ENCODE measurements around the gene RNF144B.

DNA sequence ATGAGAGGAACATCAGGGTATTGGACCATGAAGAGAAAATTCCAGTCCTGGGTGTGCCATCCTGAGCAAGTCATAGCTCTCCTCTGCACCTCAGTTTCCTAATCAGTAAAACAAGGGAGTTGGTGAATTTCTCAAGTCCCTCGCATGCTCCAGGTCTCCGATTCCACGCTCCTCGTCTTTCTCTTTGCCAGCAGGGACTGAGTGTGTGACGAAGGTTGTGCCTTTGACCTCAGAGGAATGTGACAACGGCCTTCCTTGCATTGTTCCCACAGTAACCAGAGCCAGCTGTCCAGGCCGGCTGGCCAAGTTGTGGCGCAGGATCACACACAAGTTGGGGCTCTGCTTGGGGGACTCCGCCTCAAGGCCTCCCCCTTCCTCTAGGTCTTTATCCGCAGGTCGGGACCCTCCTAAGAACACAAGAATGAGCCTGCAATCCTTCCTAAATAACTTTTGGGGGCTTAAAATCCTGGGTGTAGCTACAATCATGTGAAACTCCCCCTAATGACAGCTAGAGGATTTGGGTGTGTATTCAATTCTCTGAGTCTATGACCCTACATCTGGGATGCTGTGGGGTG lies 217.2 kb downstream of the ATXN1 start:
- PRO-cap: no peak
- RAMPAGE, long total RNA, 2 experiments: no peak in any of the 2 experiments

GRCh38 chr6:16544692-16545151 lies 216.5 kb downstream of the ATXN1 start:
- PRO-cap: no peak
- RAMPAGE, long total RNA, 2 experiments: no peak in any of the 2 experiments

DNA sequence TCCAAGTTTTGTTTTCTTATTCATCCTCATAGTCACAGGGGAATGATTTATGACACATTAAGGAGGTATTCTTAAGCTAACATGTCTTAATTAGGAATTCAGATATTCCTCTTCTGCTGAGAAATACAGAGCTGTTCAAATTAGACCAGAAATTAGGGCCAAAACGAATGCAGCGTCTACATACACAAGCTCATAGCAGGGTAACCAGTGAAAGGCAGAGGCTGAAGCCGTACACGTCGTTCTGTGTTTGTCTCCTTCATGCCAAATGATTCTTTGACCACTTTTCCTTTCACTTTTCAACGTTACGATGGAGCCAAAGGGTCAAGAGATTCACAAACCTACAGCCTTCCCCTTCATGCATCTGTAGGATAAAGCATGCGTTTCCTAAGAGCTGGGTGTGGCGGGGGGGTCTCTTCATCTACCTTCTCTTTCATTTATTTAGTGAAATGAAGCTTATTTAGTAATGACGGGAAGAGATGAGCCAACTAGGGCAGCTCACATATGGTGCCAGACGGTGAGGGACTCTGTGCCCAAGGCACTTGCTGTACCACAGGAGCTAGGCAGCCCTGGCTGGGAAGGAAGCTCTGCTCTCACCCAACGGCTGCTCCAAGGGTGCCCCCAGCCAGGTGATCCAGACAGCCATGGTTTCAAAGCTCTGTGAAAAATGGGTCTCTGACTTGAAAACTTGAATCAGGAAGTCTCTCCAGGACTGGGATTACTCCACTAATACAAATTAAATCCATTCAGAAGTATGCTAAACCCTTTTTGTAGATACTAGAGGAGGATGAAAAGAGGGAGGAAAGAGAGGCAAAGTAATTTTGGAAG lies 178.0 kb downstream of the ATXN1 start:
- PRO-cap: no peak
- RAMPAGE, long total RNA, 2 experiments: no peak in any of the 2 experiments

DNA sequence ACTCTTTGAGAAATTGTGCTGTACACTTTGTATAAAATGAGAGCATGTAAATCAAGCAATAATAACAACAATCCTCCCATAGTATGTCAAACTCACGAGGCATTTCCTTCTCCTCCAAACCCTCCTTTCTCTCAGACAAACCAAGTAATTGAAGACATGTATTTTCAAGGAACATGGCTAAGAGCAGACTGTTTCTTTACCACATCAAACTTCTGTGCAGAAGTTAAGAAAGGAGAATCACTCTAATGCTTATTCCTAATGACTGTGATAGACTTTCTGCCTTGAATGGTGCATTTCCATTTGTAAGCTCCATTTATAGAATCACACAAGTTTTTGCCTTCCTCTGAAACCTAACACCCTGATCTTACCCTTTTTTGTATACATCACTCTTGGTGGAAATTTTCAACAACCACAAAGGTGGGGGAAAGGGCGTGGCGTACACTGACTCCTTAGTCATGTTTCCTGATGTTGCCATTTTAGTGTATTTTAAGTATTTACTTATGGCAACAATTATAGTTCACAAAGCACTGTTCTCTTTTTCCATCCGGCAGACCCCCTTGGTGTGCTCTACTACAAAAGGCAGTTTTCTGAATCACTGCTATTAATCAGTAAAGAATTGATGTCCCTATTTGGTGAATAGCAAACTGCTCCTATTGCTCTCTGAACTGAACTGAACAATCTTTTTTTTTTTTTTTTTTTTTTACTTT lies 92.1 kb downstream of the ATXN1 start:
- PRO-cap: no peak
- RAMPAGE, long total RNA, 2 experiments: no peak in any of the 2 experiments

DNA sequence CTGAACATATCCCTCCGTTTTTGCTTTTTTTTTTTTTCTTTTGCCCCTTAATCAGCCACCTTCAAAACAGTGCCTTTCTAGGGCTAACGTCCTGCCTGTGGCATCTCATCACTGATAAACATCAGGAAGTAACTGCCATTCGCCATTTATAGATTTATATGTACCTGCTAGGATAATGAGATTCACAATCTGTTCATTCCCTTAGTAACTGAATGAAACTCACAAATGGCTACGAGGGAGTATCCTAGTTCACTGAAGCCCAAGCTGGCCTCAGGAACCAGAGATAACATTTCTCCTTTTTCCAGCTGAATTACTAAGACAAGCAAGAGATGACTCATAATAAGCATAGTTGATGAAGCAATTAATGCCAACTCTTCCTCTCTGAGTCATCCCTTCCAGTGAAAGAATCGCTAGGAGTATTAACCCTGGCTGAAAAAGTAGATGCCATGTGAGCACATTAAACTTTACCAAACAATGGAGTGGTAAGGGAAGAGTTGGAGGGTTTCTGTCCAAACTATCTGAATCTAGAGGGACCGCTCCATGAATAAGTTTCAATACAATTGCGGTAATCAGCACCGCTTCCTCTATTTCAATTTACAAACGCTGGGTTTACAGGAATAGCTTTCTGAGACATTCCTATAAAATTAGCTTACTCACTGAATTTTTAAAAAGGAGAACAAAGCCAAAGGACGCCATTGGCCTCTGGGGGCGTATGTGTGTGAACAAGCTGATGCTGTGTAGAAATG lies 48.4 kb downstream of the ATXN1 start:
- PRO-cap: no peak
- RAMPAGE, long total RNA, 2 experiments: no peak in any of the 2 experiments

DNA sequence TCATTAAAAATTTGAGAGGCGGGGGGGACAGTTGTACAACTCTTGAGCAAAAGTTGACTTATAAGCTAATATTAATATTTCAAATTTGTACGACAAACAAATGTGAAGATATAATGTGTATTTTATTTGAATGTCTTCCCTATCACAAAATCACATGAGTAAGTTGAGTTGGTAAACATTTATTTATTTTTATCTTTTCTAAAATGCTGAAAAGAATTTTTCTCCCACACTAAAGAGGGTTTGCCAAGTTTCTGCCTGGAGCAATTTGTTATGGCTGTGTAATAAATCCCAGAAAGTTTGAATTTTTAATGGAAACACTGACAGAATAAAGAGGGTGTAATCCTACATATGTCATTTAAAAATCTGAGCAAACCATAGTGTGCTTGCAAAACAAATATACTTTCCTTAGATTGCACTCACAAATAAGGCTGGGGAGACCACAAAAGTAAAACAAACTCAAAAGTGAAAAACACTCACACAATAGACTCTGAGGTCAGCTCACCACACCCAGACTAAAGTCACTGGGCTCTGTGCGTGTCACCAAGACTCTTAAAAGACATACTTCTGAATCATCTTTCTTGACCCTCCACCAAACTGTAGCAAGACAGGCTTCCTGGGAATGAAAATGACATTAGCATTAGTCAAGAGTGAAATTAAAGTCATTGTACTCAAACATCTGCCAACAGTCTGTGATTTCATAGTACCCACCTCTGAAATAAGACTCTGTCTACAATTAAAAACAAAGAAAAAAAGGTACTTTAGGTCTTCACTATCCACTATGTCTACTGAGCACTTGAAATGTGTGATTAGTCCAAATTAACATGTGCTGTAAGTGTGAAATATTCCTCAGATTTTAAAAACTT lies 4.8 kb upstream of the ATXN1 start:
- PRO-cap: no peak
- RAMPAGE, long total RNA, 2 experiments: no peak in any of the 2 experiments

GRCh38 chr6:16781264-16781707 lies 20.0 kb upstream of the ATXN1 start:
- PRO-cap: no peak
- RAMPAGE, long total RNA, 2 experiments: no peak in any of the 2 experiments

GRCh38 chr6:17167349-17167685 lies 65.5 kb downstream of the STMND1 start:
- PRO-cap: no peak
- RAMPAGE, long total RNA, 2 experiments: no peak in any of the 2 experiments

DNA sequence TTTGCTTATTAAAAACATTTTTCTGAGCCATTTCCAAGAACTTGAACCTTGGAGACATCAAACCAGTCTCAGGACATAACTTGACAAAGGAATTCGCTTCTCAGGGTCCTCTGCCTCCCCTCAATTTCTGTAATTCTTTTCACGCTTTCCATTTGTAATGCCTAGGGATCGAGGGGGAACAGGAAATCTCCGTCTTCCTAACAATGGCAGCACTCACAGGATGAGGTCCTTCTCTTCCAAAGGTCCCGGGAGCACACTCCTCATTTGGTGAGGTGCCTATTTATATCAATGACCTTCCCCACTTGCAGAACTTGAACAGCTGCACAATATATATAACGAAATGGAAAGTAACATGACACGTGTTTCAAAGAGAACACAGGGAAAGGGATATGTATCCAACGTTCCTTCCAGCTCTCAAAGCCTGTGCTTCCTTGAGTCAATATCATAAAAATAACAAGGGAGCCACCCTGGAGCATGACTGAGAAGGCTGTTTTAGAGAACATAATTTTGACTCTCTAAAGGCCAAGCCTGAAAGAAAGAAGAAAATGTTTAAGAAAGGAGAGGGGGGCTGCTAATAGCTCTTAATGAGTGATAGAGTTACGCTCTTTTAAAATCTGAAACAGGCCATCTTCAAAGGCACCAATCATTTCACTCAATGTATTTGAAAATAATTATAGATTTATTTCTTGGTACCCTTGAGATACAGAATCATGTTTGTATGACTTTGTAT lies 78.6 kb upstream of the RBM24 start:
- PRO-cap: no peak
- RAMPAGE, long total RNA, 2 experiments: no peak in any of the 2 experiments

DNA sequence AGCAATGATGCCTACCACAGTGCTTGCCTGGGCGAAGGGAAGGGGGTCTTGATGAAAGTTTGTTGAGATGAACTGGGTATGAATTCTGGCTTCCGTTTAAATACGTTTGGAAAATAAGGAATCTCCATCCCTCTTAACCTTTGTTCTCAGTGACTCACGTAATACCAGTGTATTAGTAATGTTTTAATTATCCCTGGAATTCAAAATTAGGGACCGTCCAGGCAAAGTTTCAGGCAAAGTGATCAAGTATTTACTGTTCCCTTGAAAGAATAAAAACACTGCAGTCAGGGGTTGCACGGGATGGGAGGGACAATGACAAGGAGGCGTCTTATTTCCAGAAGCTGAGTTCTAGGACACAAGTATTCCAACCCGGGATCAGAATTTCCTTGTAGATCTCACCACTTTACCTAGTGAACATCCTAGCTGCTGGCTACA lies 2.5 kb upstream of the RBM24 start:
- PRO-cap: no peak
- RAMPAGE, long total RNA, 2 experiments: no peak in any of the 2 experiments

DNA sequence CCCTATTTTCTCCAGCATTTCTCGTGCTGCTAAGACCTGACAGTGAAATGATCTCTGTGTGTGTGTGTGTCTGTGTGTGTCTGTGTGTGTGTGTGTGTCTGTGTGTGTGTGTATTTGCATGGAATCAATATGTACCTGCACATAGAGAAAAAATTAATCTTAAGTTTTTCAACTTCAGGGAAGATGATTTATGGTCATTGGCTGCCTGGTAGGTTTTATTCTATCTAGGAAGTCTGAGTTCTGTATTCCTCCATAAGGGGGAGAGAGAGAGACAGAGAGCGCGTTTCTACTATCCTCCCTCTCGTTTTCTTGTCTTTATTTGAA lies 75.9 kb downstream of the CAP2 start:
- PRO-cap: no peak
- RAMPAGE, long total RNA, 2 experiments: no peak in any of the 2 experiments

DNA sequence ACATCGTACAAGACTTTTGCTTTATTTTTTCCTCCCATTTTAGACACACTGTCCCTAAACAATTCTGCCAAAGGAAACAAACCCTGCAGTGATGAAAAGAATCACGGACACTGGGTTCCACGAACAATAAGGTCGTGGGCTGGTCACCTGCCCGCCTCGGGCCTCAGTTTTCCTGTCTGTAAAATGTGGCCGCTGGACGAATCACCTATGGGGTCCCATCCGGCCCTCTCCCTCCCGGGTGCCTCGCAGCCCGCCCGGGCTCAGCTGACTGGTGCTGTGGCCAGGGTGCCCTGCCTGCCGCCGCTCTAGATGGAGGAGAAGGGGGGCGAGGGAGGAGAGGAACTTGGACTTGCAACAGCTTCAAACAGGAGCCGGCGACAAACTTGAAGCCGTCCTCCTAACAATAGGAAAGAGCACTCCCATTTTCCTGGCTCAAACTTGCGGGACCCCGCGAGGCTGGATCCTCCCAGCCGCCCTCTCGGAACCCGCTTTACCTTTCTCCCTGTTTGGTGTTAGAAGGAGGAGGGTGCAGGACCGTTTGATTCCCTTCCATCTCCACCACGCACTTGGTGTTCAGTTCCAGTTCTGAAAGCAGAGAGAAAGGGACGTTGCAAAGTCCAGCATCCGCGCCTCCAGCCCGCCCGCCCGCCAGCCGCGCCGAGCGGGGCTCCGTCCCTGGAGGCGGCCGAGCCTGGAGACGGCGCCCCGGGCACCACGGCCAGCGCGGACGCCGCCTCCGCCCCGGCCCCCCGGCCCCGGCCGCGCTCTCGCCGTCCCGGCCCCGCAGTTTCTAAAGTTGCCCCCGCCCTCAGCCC lies 668 bp downstream of the KIF13A start:
- PRO-cap: bidirectional peak, plus-strand start at position 623 of the sequence, minus-strand start at position 647 of the sequence
- RAMPAGE, long total RNA, 2 experiments: no peak in any of the 2 experiments

- PRO-cap: no peak
- RAMPAGE, long total RNA, 2 experiments: no peak in any of the 2 experiments
Observed at GRCh38 chr6:18255153-18255922, 9.0 kb downstream of the DEK start.

DNA sequence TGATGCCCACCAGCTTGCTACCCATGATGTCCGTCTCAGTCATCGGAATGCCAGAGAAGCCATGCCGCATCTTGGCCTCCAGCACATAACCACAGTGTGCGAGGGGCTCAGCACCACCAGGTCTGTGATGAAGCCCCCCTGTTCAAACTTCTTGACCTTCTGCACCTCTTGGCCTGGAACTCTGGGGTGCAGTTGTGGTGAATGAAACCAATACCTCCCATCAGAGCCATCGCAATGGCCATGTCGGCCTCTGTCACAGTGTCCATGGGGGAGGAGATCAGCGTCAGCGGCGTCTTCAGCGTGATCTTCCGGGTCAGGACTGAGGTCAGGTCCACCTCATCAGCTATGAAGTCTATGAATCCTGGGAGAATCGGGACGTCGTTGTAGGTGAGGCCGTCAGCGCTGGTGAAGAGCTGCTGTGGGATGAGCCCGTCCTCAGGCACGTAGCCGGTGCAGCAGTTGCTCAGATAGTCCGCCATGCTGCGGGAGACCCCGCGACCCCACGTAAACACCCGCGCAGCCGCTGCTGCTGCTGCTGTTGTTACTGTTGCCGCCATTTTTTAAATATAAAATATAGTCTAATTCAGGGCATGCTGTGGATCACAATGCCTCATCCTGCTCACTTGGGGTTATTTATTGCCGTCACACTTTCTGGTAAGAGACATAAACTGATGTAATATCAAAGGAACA lies 18.8 kb upstream of the RNF144B start:
- PRO-cap: no peak
- RAMPAGE, long total RNA, 2 experiments: no peak in any of the 2 experiments

- PRO-cap: bidirectional peak, plus-strand start at chr6:18387400, minus-strand start at chr6:18387321; bidirectional peak, plus-strand start at chr6:18387515, minus-strand start at chr6:18387566; unidirectional peak, minus-strand start at chr6:18387622
- RAMPAGE, long total RNA, 2 experiments: start-site peak on the plus strand in 2 of 2 experiments, at chr6:18387347-18387503 at its widest, 23 to 64 reads per replicate
Observed at GRCh38 chr6:18387057-18387850, at the start of gene RNF144B. Gene RNF144B (plus strand): TSS chr6:18387350.

DNA sequence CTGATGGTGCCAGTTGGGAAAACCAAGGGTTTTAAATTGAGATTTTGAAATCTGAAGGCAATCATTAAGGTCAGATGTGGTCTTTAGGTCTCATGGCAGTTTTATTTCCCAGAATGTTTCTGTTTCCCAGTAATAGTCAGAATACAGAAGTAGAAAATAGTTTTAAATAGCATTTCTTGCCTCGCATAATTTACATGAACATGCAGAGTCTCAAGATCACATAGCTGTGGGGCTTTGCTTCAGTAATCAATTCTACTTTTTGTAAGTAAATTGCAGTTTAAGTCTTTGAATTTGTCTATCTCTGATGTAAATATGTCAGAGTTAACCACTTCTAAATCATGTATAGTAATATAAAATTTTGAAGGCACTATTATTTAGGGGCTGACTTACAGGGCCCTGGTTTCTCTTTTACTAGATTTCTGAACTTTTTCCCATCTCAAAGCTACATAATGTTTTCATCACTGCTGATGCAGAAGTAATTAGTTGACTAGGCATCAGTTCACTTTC lies 58.2 kb downstream of the RNF144B start:
- PRO-cap: no peak
- RAMPAGE, long total RNA, 2 experiments: no peak in any of the 2 experiments

- PRO-cap: no peak
- RAMPAGE, long total RNA, 2 experiments: no peak in any of the 2 experiments
Observed at GRCh38 chr6:18471089-18471741, 84.1 kb downstream of the RNF144B start.

- PRO-cap: no peak
- RAMPAGE, long total RNA, 2 experiments: no peak in any of the 2 experiments
Observed at GRCh38 chr6:19824372-19824809, 12.8 kb upstream of the ID4 start.

- PRO-cap: no peak
- RAMPAGE, long total RNA, 2 experiments: no peak in any of the 2 experiments
Observed at GRCh38 chr6:19902774-19903091, 65.6 kb downstream of the ID4 start.

- PRO-cap: no peak
- RAMPAGE, long total RNA, 2 experiments: no peak in any of the 2 experiments
Observed at GRCh38 chr6:20126020-20126704, 86.1 kb downstream of the MBOAT1 start.

Measured in body of pancreas (tissue), 2 donors.